Temporal lobe (tissue), 2 donors: ENCODE data around the genes CAMP, FBXW12 and UCN2.

GRCh38 chr3:47380235-47380479 lies 664 bp upstream of the PTPN23 start:
- RAMPAGE, long total RNA, result no peak

DNA sequence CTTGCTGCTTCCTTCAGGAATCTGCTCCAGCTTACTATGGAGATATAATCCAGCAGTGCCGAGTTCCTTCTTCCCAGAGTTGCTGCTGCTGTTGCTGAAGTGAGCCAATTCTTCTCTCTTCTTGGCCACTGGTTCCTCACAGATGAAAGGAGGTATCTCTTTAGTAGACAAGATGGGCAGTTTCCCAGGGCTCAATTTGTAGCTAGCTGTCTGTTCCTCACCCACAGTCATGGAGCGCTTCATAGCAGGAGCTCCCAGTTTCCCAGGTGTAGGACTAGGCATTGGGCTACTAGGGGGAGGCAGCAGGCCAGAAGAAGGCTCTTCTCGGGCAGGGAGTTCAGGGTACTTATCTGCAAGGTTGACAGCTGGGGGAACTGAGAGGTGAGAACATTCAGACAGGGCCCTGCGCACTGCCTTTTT lies 88.3 kb downstream of the DHX30 start:
- RAMPAGE, long total RNA, result no peak

- RAMPAGE, long total RNA, result no peak
Measured at GRCh38 chr3:47909602-47909914, 106.6 kb downstream of the DHX30 start.

- RAMPAGE, long total RNA, result no peak
Measured at GRCh38 chr3:47996001-47996458, 20.2 kb downstream of the MAP4 start.

GRCh38 chr3:48130192-48131061 lies 57.8 kb downstream of the CDC25A start:
- RAMPAGE, long total RNA, result no peak

- RAMPAGE, long total RNA, result no peak
Measured at GRCh38 chr3:48222641-48223697, at the start of gene CAMP. TSS of gene CAMP (plus strand) at chr3:48223495.

- RAMPAGE, long total RNA, result no peak
Measured at GRCh38 chr3:48335269-48335636, 1.8 kb upstream of the SPINK8 start.

DNA sequence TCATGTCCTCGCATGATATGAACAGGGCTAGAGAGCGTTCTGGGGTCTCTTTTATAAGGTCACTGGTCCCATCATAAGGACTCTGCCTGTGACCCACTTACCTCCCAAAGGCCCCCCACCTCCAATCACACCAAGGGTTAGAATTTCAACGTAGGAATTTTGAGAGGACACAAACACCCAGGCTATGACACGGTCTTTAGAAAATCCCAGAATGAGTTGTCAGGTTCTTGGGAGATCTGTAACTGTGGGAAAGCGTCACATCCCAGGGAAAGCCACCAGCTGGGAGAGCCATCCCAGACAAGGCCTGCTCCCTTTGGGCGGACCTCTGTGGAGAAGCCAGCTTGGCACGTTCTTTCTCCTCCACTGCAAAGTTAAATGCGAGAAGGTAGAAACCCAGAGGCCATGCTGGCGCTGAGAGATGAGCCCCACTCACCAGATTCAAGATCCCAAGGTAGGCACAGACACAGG lies at the start of gene FBXW12:
TSS of gene FBXW12 (plus strand) at position 350 of the 468 bp plus-strand sequence.
- RAMPAGE, long total RNA, result no peak

- RAMPAGE, long total RNA, result no peak
Measured at GRCh38 chr3:48402068-48402722, 27.7 kb downstream of the PLXNB1 start.

- RAMPAGE, long total RNA, result no peak
Measured at GRCh38 chr3:48421941-48422662, 7.8 kb downstream of the PLXNB1 start.

DNA sequence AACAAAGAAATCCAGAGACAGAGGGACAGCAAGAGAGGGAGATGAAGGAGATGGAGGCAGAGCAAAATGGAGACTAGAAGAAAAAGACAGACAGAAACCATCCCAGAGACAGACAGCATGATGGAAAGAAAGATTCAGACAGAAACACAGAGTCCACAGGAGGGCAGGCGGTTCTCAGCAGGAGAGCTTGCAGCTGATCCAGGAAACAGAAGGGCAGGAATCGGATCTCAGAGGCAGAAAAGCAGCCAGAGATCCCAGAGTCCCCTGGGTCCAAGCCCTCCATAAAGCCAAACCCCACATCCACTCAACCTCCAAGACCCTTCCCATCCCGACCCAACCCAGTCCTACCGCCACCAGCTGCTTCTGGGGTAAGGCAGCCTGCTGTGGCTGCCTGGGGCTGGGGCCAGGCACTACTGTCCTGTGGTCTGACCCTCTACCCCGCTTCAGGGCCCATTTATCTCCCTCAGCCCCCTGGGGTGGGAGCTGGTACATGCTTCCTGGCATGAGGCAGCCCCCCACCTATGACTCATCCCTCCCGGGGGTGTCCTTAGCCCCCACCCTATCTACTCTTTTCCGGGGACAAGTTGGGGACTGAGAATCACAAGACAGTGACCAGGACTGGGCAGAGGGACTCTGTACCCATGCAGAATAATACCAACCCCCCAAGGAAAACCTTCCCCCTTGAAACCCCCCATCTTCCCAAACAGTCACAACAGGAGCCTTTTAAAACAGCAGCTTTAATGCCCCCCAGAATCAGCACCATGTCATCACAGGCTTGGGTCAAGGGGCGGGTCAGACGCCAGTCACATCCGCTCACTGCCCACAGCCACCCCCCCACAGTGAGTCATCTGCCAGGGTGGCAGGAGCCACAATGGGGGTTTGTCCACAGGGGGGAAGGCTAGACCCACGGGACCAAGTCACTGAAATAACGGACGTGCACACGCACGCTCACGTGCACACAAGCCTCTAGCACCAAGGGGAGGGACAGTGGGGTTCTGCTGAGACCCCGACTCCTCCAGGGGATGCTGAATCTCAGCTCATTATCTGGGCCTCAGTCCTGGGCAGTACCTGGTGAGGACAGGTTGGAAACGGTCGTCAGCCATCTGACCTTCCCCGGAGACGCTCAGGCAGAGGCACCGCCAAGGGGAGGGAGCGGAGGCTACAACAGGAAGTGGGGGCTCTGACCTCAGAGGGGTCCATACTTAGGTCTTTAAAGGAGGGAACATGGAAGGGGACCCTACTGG lies at the start of gene UCN2:
TSS of gene UCN2 (minus strand) at position 427 of the 1,244 bp plus-strand sequence.
- RAMPAGE, long total RNA, result no peak

- RAMPAGE, long total RNA, result no peak
Measured at GRCh38 chr3:48570545-48571493, 7.2 kb upstream of the UCN2 start.

- RAMPAGE, long total RNA, result no peak
Measured at GRCh38 chr3:48596333-48596949, 1.3 kb upstream of the COL7A1 start.

DNA sequence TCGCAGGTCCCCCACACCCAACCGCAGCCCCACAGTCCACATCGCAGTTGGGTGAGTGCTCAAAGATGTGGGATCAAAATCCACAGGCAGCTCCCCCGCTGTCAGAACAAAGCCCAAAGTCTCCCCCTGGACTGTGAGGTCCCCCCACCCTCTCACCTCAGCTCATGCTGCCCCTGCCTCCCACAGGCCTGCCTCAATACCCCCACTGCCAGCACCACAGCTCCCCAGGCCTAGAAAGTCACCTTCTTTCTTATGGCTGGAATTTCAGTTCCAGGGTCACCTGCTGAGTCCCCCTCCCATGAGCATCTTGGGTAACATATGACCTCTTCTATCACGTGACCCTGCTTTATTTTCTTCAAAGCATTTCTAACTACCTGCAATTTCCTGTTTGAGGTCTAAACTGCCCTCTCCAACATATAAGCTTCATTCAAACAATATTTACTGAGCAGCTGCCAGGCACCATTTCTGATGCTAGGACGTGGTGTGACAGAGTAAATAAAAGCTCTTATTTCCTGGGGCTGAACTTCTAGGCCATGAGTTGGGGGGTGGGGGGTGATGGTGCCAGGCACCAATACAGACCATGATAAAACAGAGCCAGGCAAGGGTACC lies 2.4 kb upstream of the TMEM89 start:
- RAMPAGE, long total RNA, result no peak

DNA sequence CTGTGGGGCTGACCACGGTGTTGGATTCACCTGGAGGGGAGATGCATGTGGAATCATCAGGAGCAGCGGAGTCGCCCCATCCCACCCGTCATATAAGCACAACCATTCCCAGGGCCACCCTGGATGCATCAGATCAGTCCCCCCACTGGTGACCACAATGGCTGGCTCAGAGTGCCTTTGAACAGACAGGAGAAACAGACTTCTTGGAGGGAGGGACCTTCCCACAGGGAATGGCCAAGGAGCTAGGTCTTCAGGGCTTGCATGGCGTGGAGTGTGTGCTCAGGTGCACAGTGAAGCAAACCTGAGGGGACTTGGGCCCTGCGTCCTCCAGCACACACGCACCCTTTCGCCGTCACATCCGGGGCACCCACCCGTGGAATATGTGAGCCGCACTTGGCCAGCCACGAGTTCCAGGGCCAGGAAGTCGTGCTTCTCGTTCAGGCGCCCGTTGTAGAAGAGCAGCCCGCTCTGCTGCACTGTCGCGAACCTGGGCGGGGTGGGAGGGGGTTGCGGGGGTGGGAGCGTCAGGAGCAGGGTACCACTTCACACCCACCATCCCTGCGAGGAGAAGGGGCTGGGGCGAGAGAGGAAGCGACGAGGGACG lies 7.2 kb downstream of the CELSR3 start:
- RAMPAGE, long total RNA, result no peak

DNA sequence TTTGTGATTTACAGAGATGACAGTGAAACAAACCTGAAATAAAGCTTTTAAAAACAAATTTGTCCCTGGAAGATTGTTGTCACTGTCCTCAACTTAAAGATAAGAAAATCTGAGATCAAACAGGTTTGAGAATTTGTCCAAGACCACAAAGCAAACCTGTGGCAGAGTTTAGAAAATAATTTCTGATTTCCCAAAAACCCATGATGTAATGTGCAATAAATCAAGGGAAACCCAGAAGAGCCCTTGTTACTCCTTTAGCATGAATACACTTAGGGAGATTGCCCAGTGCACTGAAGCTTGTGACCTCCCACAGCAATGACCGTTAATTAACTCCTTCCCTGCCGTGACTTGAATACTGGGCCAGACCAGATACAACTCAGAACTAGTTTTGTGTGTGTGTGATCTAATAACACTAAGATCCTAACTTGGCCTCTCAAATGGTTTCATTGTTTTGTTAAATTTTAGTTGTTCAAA lies 2.6 kb downstream of the PRKAR2A start:
- RAMPAGE, long total RNA, result no peak

DNA sequence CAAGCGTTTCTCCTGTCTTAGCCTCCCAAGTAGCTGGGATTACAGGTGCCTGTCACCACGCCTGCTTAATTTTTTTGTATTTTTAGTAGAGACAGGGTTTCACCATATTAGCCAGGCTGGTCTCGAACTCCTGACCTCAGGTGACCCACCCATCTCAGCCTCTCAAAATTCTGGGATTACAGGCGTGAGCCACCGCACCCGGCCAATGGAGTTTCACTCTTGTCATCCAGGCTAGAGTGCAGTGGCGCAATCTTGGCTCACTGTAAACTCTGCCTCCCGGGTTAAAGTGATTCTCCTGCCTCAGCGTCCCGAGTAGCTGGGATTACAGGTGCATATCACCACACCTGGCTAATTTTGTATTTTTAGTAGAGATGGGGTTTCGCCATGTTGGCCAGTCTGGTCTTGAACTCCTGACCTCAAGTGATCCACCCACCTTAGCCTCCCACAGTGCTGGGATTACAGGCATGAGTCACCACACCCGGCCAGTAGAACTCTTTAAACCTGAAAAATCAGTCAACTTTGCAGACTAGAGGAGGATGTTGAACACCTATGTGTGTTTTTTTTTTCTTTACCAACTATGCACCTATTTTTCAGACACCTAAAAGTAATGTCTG lies 7.8 kb downstream of the ARIH2 start:
- RAMPAGE, long total RNA, result no peak

DNA sequence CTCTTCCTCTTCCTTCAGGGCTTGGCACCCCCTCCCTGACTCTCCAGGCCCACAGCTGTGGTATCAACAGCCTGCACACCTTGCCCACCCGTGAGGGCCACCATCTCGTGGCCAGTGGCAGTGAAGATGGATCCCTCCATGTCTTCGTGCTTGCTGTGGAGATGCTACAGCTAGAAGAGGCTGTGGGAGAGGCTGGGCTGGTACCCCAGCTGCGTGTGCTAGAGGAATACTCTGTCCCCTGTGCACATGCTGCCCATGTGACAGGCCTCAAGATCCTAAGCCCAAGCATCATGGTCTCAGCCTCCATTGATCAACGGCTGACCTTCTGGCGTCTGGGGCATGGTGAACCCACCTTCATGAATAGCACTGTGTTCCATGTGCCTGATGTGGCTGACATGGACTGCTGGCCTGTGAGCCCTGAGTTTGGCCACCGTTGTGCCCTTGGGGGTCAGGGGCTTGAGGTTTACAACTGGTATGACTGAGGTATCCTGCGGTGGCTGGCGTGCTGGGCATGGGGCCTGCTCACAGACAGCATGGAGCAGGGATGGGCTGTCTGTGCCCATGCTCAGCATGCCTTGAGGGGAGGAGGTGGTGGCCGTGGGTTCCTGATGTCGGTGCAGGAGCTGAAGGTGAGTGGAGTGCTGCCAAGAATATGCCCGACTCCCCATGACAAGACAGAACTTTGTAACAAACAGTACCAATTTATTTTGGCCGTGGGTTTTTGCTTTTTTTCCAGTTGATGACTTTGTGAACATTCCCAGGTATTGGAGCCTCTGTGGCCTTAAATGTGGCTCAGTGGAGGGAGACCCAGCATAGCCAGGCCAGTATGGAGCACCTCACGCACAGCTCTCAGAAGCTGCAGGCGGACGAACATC lies 3.3 kb downstream of the DALRD3 start:
- RAMPAGE, long total RNA, result no peak

GRCh38 chr3:49015682-49016753 lies 2.4 kb downstream of the DALRD3 start:
- RAMPAGE, long total RNA, result no peak

GRCh38 chr3:49032618-49033055 lies 3.4 kb upstream of the IMPDH2 start:
- RAMPAGE, long total RNA, result no peak